Thoracic aorta endothelial cell (primary cell): Measurements from ENCODE around the genes TNP2 and TXNDC11.

- CAGE, long polyA plus RNA, result no peak
Measured at GRCh38 chr16:10918665-10919268, 23.5 kb downstream of the DEXI start.

DNA sequence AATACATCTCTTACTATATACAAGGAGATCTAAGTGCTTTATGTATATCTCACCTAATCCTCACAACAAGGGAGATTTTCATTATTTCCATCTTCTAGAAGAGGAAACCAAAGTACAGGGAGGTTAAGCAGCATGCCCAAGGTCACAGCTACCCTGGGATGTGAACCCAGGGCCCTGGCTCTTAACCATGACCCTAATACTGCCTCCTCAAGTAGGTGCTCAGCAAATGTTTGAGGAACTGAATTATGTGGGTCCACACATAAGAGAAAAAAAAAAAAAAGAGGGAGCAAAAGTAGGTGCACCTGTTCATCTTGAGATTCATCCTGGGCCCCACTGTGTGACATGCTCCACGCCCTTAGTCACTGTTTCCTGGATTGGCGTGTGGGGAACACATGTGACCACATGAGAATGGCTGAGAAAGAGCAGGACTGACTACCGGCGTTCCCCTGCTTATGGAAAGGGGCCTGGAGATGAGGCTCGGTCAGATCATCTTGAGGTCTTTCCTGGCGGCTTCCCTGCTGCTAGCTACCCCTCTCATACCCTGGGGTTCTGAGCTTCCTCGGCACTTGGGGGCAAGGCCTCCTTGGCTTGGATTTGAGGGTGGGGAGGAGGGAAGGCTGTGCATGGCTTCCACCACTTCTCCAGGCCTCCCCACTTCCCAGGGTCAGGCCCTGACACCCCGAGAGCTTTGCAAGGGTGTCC lies 4.0 kb downstream of the DEXI start:
- CAGE, long polyA plus RNA, result no peak

GRCh38 chr16:10979577-10980731 lies 35.6 kb downstream of the CLEC16A start:
- CAGE, long polyA plus RNA, result no peak

GRCh38 chr16:11078049-11078463 lies 133.7 kb downstream of the CLEC16A start:
- CAGE, long polyA plus RNA, result no peak

DNA sequence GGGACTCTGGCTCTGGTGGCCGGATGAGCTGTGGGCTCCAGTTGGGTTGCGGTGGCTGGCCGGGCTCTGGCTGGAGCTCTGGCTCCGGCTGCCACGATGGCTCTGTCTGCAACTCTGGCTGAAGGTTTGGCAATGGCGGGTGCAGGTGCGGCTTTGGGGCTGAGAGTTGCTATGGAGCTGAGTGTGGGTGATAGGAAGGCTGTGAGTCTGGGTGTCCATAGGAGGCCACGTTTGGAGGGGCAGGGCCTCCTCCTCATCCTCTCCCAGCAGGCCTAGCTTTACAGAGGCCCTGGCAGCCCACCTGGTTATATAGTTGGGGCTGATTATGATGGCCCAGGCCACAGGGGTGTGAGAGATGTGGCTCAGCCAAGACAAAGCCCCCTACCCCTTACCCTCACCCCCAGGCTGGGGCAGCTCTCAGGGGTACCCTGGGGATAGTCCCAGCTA lies at the start of gene TNP2:
Gene TNP2 (minus strand): TSS at position 282 of the 447 bp plus-strand sequence.
- CAGE, long polyA plus RNA, result no peak

DNA sequence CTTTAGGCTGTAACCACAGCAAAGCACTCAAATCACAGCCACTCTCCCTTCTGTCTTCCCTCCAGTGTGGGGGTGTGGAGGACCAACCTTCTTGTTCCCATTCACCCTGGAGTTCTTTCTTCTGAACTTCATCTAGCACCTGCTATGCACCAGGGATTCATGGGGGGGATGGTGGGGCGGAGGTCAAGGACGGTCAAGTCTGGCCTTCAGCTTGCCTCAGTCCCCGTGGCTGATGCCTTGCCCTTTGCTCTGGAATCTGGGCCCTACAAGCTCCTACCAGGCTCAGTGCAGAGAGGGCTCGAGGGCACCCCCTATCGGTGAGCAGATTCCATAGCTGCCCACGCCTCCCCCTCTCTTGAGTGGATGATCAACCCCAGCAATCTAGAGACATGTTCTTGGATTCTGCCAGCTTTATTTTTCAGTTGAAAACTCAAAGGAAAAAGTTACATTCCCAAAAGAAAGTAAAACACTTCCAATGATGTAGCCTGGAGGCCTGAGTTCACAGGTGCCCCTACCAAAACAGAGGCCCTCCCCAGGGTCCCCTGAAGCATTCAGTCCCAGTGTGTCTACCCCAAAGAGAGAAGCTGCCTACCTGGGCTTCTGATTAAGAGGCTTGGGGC lies 26.5 kb downstream of the RMI2 start:
- CAGE, long polyA plus RNA, result no peak

GRCh38 chr16:11396218-11396662 lies 51.0 kb downstream of the RMI2 start:
- CAGE, long polyA plus RNA, result no peak

GRCh38 chr16:11506741-11507400 lies 20.2 kb downstream of the ENSG00000188897 start:
- CAGE, long polyA plus RNA, result no peak

DNA sequence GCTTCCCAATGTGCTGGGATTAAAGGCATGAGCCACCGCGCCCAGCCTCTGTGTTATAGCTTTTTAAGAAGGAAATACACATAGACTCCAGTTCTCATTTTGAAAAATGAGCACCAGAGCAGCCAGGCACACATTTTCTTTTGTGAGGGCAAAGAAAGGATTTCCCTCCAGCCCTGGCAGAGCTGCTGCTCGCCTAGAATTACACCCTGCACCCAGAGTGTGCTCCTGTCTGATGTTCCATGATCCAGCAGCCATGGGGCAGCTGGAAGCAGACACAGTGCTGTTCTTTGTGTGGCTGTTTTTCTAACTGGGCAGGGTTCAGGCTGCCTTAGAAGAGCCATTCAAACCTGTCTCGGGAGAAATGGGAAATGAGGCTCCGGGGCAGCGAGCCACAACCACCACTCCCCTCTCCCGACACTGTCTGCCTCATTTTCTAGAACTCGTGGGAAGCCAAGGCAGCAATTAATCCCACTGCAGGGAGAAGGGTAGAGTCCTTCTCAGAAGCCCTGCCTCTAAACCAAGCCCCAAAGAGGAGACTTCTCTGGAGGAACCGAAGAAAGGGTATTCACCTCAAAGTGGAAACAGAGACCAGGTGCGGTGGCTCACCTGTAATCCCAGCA lies 28.9 kb downstream of the LITAF start:
- CAGE, long polyA plus RNA, result no peak

- CAGE, long polyA plus RNA, result no peak
Measured at GRCh38 chr16:11572123-11573019, 14.3 kb downstream of the LITAF start.

DNA sequence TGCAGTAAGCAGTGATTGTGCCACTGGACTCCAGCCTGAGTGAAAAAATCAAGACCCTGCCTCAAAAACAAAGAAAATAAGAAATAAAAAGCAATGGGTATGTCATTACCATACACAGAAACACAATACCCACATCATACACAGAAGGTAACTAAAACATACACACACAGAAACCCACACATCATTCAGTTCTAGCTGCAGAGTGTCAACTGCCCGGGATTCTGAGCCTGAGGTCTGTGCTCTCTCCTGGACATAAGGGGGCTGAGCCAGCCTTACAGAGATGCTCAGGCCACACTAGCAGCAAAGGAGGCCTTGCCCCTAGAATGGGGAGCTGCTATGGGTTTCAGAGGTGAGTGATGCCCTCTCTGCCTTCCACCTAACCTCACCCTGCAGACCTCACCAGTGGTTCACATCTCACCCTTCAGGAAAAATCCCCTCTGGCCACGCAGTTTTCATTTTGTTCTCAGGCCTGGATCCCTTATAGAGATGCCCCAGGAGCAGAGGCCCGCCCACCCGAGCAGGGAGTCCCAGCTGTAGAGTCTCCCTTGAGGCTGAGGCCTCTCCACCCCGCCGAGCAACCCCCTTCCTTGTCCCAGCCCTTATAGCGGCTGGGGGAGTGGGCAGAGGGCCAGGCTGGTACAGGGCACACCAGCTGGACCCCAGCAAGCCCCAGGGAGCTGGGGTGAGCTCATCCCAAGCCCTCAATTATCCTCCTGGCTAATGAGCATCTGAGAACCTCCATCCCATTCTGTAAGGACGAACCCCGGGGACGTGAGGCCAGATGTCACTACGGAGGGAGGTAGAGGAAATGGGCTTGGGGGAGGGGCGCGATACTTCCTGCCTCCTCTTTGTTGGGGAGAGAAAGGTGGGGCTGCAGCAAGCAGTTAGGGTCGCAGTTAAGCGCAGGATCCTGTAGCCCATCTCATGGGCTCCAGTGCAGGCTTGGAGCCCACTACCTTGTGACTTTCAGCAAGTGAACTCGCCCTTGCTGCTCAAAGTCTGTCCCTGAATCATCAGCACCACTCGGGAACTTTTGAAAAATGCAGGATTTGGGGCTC lies 3.3 kb upstream of the SNN start:
- CAGE, long polyA plus RNA, result no peak

GRCh38 chr16:11669533-11670166 lies 1.4 kb downstream of the SNN start:
- CAGE, long polyA plus RNA, result no peak

DNA sequence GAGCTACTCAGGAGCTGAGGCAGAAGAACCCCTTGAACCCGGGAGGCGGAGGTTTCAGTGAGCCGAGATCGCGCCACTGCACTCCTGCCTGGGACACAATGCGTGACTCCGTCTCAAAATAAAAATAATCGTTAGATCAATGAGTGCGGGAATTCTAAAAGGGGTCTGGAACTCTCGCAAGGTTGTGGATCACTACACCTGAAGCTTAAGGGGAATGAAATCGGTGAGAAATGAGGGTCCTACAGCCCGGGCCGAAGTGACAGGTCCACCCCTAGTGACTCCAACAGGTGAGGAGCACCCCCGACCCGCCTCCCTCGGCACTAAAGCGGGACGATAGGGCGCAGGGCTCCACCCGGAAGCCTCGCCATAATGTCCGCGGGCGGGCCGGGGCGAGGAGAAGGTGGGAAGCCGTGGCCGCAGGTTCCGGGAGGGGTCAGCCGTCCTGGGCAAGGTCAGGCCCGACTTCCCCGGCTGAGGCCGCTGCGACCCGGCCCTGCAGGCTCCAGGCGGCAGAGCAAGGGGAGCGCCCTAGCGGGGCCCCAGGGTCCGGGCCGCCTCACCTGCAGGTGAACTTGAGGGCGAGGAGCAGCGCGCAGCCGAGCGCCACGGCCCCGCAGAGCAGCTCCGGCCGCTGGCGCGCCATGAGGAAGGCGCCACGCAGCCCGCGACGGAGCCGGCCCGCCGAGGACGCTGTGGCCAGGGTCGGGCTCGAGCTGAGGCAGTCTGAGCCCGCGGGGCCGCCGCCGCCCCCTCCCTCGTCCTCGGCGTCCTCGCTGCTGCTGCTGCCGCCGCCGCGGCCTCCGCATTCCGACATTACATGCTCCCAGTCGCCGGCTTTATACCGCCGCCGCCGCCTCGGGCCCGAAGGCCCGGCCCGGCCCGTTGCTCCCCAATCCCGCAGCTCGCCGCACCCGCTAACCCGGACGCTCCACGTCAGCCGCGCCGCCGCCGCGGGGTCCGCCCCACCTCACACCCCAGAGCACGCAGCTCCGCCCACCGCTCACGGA lies at the start of gene TXNDC11:
Gene TXNDC11 (minus strand): TSS at position 941 of the 1,007 bp plus-strand sequence.
- CAGE, long polyA plus RNA, result no peak

DNA sequence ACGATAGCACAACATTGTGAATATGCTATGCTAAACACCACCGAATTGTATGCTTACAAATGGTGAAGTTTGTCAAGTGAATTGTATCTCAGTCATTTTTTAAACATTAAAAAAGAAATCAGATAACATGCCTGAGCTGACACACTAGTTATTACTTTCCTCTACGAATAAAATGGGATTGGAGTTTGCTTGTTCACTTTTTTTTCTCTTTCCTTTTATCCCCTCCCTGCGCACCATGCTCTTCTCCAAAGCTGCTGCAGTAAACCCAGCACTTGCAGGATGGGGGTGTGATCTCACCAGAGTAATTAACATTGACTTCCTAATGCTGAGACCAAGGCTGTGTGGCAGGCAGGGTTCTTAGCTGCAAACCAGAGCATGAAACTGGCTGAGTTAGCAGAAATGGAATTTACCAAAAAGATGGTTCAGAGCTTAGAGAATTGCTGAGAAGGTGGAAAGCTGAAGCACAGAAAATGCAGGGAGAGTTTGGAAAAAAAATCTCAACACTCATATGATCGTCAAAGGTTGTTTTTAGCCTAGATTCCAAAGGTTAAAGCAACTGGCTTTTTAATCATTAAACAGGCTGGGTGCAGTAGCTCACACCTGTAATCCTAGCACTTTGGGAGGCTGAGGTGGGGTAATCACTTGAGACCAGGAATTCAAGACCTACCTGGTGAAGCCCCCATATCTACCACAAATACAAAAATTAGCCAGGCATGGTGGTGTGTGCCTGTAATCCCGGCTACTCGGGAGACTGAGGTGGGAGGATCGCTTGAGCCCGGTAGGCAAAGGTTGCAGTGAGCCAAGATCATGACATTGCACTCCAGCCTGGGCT lies 5.7 kb upstream of the TXNDC11 start:
- CAGE, long polyA plus RNA, result no peak

- CAGE, long polyA plus RNA, result no peak
Measured at GRCh38 chr16:11756131-11756654, 13.5 kb upstream of the TXNDC11 start.

- CAGE, long polyA plus RNA, result no peak
Measured at GRCh38 chr16:11762411-11763213, 20.0 kb upstream of the TXNDC11 start.

DNA sequence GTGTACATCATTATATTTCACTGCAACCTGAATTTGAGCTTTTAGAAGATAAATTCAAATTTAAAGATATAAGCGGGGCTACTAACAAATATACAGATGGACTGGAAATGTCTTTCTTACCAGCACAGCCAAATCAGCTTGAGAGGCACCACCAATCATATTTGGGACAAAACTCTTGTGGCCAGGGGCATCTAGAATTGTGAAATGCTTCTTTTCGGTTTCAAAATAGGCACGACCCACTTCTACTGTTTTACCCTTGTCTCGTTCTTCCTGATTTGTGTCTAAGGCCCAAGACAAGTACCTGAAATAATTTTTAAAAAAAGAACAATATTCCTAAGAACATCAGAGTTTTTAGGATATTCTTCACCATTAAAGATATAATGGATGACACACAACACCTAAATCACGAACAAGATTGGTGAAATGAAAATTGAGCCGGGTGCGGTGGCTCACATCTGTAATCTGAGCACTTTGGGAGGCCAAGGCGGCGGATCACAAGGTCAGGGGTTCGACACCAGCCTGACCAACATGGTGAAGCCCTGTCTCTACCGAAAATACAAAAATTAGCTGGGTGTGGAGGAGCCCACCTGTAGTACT lies 28.2 kb downstream of the GSPT1 start:
- CAGE, long polyA plus RNA, result no peak

- CAGE, long polyA plus RNA, result no peak
Measured at GRCh38 chr16:11913134-11913741, 2.5 kb downstream of the GSPT1 start.

DNA sequence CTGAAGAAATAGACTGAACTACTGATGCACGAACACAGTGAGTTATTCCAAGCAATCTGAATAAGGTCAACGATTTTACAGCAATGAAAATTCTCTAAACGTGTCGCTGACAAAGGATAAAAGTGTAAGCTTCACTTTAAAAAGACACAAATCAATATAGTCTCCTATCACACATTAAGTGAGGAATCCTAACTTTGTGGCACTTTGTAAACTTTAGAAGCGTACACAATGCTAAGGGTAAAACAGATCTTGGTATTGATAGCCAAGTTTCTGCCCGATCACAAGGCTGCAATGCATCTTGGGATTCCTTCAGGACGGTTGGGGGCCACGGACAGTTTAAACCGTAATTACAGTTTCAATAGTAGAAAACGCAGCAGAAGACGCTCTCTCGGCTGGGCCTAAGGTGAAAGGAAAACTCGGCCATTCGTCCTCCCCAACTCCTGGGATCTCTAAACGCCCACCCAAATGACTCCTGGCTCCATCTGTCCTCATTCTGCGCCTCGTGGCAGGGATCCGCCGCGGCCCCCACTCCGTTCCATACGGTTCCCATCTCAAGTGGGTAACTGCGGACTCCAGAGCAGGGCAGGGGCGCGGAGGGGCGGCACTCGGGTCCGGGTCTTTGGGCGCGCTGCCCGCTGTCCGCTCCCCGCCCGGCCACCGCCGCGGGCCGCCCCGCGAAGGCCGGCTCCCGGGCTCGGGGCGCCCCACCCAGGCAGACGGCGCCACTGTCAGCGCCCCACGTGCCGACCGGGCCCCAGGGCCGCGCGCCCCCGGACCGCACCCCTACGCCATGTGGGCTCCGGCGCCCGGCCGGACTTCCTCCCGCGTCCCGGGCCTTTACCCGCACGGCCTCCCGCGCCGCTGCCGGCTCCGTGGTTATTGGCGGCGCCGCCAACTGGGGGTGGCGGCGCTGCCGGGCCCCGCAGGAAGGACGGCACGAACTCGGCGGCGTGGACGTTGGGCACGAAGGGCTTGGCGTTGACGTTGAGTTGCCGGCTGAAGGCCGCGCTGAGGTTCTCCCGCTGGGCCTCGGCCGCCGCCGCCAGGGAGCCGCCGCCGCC lies 898 bp downstream of the GSPT1 start:
- CAGE, long polyA plus RNA, result no peak

DNA sequence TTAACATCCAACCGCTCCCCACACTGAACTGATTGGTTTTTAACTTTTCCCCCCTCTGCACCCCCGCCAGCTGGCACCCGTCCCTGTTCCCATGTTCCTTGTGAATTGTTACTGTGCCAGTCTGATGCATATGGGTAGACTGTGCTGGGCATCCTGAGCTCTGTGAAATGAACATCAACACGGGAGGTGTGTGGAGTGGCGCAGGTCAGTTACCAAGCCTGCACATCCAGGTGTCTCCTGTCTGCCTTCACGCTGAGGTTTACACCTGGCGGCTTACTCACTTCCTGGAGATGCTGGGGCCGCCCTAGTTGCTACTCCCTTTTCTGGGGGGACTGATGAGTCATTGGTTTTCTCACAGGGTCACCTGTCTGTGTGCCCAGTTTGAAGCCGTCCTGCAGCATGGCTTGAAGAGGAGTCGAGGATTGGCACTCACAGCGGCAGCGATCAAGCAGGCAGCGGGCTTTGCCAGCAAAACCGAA lies 50.5 kb downstream of the SNX29 start:
- CAGE, long polyA plus RNA, result no peak